ENCODE measurements around the gene MSI2.

DNA sequence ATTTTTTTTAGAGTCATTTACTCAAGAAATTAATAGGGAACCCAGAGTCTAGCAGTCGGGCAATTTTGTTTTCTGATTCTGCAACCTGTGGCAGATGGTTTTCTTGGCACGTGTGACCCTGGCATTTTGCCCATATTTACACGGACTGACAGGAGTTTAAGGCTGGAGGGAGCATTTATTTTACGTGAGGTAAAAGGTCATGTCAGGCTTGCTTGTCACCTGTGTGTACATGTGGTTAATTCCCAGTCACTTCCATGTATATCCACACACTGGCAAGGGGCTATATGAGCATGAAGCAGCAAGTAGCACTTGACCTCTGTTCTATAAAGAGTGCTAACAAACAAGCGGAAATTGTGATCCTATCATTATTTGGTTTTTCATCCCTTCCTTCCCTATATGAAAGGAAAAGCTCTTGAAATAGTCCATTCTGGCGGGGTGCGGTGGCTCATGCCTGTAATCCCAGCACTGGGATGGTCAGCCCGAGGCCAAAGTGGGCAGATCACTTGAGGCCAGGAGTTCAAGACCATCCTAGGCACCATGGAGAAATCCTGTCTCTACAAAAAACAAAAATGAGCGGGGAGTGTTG is 2.2 kb downstream of the SPAG9 start:
- RRBS: no CpG with 5 or more reads among the region's 9 CpGs

DNA sequence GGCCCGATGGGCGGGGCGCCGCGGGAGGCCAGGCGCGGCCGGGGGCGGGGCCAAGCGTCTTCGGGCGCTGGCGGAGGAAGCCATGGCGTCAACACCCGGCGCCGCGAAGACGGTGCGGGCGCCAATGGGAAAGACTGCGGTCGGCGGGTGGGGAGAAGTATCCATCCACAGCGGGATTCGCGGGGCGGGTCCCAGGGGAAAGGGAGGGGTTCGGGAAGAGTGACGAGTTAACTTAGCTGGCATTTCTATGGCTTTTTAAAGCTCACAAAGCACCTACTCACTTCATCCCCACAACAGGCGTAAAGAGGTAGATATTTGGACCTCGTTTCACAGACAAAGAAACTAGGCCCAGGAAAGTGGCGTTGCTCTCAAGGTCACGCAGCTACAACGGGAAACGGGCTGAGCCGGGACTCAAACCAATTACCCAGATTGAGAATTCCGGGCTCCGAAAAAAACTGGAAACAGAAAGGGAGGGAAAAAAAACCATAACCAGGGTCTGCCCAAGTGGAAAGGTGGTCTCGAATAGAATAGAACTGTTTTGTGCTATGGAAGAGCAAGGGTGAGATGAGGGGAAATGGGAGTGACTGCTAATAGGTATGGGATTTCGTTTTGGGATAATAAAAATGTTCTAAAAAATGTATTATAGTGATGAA is 385 bp upstream of the SPAG9 start:
- RRBS: under 1% methylated on average over 15 of the region's 41 CpGs

DNA sequence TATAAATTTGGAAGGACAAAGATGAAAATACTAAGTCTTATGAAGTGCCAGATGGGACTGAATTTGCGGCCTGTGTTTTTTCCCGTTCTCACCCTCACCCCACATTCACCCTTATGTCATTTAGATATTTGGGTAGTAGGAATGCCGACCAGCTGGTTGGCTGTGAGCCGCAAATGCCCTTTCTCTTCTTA is 1.5 kb upstream of the SPAG9 start:
- RRBS: no CpG with 5 or more reads among the region's 4 CpGs

DNA sequence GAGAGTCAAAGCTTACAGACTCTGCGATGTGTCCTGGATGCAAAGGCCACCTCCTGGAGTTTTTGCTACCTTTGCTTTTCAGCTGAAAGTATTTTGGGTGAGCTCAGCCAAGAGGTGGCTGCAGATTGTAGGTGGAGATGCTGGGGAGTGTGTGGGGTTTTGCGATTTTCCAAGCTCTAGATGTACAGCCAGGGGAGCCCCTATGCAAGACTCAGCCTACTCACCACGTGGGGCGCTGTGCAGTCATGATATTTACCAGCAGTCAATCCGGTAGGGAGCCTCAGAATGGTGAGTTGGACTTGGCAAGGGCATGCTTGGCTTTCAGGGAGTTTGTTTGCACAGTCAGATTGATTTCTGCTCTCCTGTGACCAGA is 175.2 kb downstream of the UTP18 start:
- RRBS: 53% methylated on average over 1 of the region's 5 CpGs

GRCh38 chr17:52132793-52133205 is 25.7 kb downstream of the CA10 start:
- RRBS: no CpG with 5 or more reads among the region's 4 CpGs

DNA sequence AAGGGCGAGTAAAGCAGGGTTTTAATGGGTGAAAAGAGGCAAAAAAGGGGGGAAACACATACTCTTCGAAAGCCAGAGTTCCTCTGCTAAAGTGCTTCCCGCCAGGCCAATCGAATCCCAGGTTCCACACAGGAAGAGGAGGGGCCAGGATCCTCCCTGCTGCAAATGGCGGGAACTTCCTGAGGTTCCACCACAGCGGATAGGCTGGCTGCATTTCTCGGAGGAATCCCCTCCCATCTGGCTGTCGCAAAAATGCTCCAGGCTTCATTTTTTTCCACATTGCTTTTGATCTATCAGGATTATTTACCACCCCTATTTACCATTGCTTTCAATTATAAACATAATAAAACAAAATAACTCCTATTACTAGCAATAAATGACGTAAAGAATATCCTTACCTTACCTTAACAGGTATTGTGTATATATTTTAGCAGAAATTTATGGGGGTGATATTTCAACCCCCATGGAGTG is 670.2 kb upstream of the CA10 start:
- RRBS: no CpG with 5 or more reads among the region's 9 CpGs

GRCh38 chr17:55452217-55452812 is 30.7 kb upstream of the MMD start:
- RRBS: no CpG with 5 or more reads among the region's 5 CpGs

DNA sequence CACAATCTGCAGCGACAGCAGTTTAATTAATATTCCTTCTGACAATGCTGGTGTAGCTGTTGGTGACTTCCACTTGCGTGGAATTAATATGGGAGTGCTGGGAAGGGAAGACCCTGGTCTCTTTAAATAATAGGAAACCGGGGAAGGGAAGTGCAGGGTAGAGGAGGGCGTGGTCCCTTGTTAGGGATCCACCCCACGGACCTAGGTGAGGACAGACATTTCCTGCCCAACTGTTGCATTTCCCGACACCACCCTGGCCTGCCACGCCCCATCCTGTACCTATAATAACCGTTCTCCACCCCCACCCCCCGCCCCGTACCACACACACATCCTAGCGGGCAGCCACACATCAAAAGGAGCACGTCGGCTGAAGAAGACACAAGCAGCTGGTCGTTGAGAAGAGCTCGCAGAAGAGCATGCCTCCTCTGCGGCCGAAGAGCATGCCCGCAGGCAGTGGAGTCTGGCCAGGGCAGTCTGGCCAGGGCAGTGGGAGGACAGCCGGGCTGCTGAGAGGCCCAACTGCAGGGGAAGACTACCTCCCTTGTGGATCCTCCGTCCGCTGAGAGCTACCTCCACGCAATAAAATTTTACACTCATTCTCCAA is 36.7 kb upstream of the MMD start:
- RRBS: no CpG with 5 or more reads among the region's 22 CpGs

DNA sequence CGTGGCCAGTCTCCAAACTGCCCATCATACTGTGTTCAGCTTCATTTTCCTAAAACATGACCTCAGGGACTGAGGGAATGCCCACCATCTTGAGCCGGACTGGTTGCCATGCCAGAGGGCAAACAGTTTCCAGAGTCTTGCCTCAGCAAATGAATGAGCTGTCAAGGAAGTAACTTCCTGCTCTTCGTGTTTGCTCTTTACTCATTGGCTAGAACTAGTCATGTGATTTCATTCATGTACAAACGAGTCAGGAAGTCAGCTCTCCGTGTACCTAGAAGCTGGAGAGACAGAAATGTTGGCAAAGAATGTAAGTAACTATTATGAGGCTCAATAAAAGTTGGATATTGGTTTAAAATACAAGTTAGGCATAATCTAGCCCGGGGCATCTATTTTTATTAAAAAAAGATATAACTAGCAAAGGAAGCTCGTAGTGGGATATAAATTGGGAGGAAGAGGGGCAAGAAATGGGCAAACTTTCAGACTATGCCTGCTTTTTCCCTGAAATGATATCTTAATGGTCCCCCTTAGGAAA is 50.3 kb downstream of the ANKFN1 start:
- RRBS: no CpG with 5 or more reads among the region's 7 CpGs

DNA sequence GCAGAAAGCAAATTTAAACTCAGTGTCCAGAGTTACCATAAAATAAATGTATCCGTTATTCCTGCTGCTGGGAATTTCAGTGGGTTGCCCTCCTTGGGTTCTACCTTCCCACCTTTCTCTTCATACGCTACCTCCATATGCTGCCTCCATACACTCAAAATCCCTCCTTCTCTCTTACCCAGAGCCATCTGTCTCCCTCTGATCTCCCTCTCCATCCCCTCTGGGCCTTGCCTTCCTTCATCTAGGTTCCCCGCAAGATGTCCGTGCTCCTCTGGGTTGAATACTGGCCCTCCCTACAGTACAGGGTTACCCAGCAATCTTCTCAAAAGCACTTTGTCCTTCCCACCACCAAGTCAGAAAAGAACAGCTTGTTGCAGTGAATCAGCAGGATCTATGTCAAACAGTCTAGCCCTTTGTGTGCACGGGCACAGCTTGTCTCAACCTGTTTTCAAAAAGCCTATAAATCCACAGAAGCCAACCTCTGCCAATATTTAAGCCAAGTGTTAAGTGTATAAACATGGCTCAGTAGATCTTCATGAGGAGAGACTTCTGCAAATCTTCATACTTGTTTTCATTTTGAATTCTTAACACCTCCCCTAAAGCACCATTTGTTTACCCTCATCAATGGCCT is 25.3 kb downstream of the C17orf67 start:
- RRBS: no CpG with 5 or more reads among the region's 5 CpGs

DNA sequence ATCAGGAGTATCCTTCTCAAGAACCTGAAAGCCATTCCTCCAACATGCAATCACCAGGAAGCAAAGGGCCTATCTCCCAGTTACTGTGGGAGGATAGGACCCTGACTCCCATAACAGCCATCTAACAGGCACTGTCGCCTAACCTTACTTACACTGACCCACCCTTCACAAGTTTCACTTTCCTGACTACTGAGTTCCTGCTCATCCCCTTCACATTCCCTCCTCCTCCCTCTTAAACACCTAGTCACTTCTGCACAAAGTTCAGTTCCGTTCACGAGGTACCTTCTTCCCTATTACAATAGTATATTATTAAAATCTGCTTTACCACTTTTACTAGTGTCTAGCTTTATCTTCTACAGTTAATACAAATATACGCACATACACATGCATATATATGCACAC is 1.2 kb downstream of the C17orf67 start:
- RRBS: no CpG with 5 or more reads among the region's 4 CpGs

DNA sequence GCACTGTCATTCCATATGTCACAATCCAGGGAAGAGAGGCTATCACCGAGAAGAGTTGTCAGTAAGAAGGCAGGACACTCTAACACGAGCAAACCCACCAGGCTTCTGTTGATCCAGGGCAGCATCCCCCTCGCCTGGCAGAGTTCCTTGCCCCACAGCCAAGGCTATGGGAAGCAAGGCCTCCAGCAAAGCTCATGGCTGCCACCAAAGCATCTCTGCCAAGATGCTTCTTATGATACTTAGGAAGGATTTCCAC is 23.2 kb downstream of the TRIM25 start:
- RRBS: no CpG with 5 or more reads among the region's 3 CpGs

DNA sequence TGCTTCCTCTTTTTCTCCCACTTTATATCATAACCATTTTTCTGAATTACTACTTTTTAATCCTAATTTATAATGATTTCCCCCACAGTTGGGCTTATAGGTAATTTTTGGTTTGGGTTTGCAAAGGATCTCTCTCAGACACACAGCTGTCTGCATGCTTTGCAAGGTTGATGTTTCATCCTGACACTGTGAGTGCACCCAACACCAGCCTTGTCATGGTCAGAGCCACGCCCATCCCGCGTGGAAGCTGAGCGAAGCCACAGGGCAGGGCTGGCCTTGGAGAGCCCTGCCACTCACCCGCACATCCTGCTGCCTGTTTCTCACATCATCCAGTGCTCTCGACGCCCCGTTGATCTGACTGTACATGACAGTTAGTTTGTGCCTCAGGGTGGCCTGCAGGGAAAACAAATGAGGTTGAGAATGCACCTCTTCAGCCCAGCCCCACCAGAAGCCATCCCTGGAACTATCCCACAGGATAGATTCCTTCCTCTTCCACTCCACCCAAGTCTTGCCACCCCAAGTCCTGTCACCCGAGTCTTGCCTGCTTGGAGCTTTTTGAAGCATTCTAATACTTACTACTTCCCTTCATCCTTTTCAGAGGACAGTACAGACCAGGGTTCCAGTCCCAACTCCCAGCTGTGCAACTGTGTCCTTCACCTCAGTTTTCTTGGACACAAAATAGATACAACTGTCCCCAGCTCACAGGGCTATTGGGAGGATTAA is 5.5 kb downstream of the TRIM25 start:
- RRBS: no CpG with 5 or more reads among the region's 9 CpGs

GRCh38 chr17:57073604-57073999 is 11.4 kb upstream of the AKAP1 start:
- RRBS: no CpG with 5 or more reads among the region's 2 CpGs

DNA sequence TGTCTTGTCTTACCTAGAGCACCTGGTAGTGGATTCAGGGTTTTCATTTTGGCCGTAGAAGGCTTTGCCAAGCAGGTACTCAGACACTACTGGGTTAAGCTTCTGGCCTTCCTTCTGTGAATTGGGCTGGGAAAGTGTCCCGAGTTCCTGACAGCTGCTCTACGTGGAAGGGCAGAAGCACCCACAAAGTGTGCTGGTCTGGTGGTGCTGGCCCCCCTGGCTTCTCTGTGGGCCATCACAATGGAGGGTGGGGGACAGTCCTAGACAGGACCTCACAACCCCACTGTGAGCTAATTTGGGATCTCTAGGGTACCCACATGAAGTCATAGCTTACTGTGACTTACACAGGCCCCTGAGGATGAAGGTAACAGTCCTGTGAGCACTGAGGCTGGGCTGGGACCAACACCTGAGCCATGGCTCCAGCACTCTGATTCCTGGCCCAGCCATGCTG is 11.2 kb downstream of the AKAP1 start:
- RRBS: no CpG with 5 or more reads among the region's 3 CpGs

DNA sequence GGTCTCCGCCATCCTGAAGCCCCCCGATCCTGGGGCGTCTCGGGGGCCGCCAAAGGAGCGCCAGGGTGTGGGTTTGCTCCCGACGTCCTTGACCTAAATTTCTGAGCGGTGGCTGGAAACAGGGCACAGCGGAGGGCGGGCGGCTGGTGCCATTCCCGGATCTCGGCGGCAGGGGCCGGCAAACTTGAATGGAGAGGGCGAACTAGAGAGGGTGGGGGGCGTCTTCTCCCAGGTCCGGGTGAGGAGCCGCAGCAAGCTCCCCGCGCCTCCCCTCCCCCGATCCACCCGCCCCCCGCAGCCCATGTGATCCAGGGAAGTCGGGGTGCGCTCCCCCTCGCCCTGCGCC is 435 bp upstream of the MSI2 start:
- RRBS: 2% methylated on average over 4 of the region's 29 CpGs

DNA sequence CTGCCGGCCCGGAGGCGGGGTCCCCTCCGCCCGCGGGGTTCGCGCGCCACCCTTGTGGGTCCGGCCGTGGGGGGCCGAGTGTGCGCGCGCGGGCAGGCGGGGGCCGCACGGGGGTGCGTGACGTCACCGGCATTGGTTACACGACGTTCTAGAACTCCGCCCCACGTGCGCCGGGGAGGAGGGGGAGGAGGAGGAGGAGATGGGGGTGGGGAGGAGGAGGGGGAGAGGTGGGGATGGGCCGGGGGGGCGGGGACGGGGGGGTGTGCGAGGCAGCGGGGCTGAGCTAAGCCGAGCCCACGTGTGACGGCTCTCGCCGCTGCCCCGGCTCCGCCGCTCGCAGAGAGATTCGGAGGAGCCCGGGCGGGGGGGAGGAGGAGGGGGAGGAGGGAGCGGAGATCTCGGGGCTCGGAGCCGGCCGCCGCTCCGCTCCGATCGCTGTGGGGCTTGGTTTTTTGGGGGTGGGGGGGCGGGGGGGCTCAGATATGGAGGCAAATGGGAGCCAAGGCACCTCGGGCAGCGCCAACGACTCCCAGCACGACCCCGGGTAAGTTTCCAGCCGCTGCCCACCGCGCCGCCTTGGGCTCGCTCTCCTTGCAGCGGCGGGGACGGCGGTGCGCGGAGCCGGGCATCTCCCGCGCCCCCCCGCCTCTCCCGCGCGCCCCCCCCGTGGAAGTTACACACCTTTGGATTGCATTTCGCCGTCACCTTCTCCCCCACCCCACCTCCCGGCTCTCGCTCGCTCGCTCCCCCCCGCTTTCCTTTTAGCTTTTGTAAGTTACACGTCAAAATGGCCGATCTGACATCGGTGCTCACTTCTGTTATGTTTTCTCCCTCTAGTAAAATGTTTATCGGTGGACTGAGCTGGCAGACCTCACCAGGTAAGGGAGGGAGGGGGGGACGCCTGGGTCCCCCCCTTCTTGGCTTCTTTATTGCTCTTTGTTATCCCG is at the start of gene MSI2:
Gene MSI2, plus strand, starts transcription at position 263 of the 947 bp plus-strand sequence.
- RRBS: 1% methylated on average over 60 of the region's 92 CpGs

DNA sequence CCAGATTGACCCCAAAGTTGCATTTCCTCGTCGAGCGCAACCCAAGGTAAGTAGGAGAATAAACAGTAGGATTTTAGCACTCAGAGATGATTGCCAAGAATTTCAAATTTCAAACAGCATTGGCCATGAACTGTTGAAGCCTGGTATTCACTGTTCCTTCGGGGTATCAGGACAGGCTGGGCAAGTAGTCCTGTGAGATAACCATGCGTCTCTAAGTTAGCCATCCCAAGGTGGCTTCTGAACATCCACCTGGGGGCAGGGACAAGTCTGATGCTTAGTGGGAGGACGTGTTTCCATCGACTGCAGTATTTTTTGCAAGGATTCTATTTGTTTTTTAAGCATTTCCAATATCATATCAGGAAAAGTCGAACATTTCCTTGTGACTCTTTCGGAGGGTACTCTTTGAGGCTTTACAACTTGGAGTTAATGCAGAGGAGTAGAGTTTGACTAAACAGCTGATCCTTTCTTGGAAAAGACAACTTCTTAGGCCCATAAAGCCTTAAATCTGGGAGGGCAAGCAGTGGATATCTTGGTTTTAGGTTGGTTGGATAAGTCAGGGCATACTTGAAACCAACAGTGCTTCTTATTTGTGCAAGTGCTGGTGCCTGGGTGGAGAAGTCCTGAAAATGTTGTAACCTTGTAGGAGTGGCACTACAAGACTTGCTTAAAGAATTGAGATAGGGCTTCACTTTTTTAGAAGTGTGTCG is 6.0 kb downstream of the MSI2 start:
- RRBS: no CpG with 5 or more reads among the region's 10 CpGs

DNA sequence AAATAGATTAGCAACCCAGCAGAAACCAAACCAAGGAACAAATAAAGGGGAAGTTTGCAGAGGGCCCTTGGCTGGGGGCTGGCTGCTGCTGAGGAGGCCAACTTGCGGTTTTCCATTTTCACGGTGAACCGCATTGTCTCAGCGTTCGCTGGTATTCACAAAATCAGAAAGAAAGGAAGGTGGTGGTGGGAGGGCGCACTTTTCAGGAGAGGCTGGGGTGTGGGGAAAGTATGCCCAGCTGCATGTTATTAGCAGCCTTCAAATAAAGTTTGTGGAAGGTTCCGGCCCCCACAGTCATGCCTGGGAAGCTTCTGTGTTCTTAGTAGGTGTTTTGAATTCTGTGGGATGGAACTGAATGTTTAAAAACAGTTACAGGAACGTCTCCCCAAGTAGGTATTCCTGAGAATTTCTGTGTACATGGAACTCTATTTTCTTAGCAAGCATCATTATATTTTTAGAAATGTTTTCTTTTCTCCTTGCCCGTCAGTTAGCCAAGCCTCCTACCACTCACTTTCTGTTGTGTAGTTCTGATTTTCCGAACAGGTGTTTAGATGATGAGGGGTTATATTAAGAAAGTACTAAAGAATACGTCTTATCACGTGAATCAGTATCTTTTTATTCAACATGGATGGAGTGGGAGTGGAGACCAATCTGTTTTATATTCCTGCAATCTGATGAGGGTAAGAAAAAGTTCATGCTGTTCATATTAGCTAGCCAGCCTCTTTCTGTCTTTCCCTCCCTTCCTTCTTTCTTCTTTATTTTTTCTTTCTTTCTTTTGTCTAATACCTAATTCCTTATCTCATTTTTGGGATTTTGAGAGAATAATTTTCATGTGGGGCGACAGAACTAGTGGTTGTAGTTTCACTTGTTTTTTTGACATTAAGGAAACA is 29.3 kb downstream of the MSI2 start:
- RRBS: no CpG with 5 or more reads among the region's 13 CpGs

- RRBS: no CpG with 5 or more reads among the region's 6 CpGs
These were observed 73.2 kb downstream of the MSI2 start for GRCh38 chr17:57329556-57329948.